Right lobe of liver (tissue), 4 donors: ENCODE measurements around a stretch of chr5.

GRCh38 chr5:120916350-120916845, 452.3 kb downstream of the PRR16 start:
- PRO-cap, 4 experiments: peak in 1 of 4 experiments; most common minus-strand start chr5:120916612 (in 1)
- RAMPAGE, long total RNA, 2 experiments: no peak in any of the 2 experiments

DNA sequence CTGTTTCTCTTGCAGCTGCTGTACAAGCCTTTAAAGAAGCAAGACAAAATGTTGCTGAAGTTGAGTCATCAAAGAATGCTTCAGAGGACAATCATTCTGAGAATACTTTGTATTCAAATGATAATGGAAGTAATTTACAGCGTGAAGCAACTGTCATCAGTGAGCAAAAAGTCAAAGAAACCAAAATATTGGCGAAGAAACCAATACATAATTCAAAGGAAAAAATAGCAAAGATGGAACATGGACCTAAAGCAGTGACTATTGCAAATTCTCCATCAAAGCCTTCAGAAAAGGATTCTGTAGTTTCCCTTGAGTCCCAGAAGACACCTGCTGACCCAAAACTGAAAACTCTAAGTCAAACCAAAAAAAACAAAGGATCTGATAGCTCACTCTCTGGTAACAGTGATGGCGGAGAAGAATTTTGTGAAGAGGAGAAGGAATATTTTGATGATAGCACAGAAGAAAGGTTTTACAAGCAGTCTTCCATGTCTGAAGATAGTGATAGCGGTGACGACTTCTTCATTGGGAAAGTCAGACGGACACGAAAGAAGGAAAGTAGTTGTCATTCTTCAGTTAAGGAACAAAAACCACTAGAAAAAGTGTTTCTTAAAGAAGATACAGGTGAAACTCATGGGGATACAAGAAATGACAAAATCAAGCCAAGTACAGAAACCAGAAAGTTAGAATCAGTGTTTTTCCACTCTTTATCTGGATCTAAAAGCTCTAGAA, 57.8 kb downstream of the LOX start:
- PRO-cap, 4 experiments: no peak in any of the 4 experiments
- RAMPAGE, long total RNA, 2 experiments: no peak in any of the 2 experiments

GRCh38 chr5:122137547-122137830, 8.1 kb downstream of the ZNF474 start:
- PRO-cap, 4 experiments: peak in 1 of 4 experiments; most common plus-strand start chr5:122137692 (in 1)
- RAMPAGE, long total RNA, 2 experiments: no peak in any of the 2 experiments

- PRO-cap, 4 experiments: no peak in any of the 4 experiments
- RAMPAGE, long total RNA, 2 experiments: no peak in any of the 2 experiments
Observed at GRCh38 chr5:122310524-122311030, 1.5 kb upstream of the SNCAIP start.

DNA sequence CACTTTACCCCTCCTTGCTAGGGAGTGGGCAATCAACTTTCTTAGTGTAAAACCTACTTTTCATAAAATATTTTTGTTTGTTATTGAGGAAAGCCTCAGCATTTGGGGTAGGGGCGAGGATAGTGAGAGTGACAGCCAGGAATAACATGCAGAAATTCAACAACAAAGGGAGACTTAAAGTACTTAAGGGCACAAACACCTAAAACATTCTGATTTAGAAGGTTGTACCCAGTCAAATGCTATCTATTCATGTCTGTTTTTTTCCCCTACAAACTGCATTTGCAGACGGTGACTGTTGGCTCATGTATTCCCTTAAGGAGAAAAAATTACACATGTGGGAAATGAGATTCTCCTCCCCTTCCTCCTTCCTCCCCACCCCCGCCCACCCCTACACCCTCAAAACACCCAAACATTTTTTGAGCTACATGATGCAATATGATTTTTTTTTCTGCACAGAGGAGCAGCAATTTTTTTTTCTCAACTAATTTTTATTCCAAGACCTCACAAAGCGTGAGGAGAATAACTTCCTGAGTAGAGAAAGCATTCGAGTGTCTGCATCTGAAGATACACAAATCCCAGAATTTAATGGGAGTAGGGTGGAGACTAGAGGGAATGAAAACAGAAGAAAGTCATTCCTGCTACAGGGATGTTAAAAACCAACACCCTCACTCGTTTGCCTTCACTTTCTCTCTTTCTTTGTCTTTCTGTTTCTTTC, 118.0 kb downstream of the PRDM6 start:
- PRO-cap, 4 experiments: no peak in any of the 4 experiments
- RAMPAGE, long total RNA, 2 experiments: no peak in any of the 2 experiments

DNA sequence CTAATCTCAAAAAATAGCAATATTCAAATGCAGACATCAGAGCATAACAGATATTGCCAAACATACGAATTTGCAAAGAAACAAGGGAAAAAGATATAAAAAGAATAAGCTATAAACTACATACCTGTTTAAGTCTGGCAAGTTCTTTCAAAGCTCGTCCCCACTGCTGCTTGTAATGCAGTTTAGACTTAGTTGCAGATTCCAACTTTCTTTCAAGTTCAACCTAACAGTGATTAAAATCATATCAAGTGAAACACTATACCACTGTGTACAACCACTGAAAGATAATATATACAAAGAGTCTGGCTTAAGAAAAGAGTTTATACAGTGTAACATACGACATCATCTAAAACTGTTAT, 58.9 kb downstream of the CEP120 start:
- PRO-cap, 4 experiments: no peak in any of the 4 experiments
- RAMPAGE, long total RNA, 2 experiments: start-site peak on the minus strand in 1 of 2 experiments, centred at position 110 of the sequence, 14 reads per replicate

GRCh38 chr5:123460046-123460722, 37.0 kb upstream of the CEP120 start:
- PRO-cap, 4 experiments: no peak in any of the 4 experiments
- RAMPAGE, long total RNA, 2 experiments: no peak in any of the 2 experiments

DNA sequence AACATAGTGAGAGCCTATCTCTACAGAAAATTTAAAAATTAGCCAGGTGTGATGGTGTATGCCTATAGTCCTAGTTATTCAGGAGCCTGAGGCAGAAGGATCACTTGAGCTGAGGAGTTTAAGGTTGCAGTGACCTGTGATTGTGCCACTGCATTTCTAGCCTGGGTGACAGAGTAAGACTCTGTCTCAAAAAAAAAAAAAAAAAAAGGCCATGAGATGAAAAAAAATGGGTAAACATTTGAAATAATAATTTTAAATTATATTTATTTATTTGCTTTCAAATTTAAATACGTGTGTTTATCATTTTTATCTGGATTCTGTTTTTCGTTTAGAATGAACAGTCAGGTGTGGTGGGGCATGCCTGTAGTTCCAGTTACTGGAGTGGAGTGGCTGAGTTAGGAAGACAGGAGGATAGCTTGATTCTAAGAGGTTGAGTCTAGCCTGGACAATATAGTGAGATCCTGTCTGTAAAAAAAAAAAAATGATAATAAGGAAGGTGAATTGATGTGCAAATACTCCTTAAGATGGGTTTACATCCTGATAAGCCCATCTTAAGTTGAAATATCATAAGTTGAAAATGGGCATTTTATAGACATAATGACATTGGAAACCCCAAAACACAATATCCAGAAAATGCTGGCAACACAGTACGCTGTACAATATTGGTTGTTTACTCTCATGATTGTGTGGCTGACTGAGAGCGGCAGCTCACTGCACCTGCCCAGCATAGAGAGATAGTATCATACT, 36.5 kb downstream of the CSNK1G3 start:
- PRO-cap, 4 experiments: no peak in any of the 4 experiments
- RAMPAGE, long total RNA, 2 experiments: no peak in any of the 2 experiments

DNA sequence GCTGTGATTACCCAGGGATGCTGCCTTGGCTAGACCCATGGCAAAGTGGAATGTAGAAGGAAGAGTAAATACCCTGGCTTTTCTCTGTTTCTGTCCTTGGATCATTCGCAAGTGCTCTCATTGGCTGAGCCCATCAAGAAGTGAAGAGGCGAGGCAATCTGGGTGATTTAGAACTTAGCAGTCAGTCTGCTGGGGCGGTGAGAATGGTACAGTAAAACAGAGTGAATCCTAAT, 354.9 kb downstream of the CSNK1G3 start:
- PRO-cap, 4 experiments: peak in 3 of 4 experiments; most common plus-strand start position 180 of the sequence (in 3)
- RAMPAGE, long total RNA, 2 experiments: no peak in any of the 2 experiments

GRCh38 chr5:124661905-124662420, 84.5 kb downstream of the ZNF608 start:
- PRO-cap, 4 experiments: no peak in any of the 4 experiments
- RAMPAGE, long total RNA, 2 experiments: no peak in any of the 2 experiments

DNA sequence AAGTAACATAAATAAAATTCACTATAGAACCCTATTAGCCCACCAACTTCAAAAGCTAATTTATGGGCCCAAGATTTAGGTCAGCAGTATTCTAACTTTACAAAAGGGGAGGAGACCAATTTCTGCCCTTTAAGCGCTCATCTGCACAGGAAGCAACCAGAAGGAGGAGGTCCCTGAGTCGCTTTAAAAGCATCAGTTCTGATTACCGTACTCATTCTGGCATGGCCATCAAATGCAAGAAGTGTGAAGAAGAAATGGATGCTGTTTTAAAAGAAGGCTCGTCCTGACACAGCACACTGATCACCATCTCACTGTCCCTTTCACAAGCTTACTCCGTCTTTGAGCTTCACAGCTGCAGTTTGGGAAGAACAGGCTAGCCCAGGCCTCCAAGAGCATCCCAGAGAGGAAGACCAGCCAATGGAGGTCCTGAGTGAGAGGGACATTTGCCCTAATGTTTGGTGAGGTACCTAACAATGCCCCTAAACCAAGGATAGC, 17.5 kb downstream of the ZNF608 start:
- PRO-cap, 4 experiments: no peak in any of the 4 experiments
- RAMPAGE, long total RNA, 2 experiments: no peak in any of the 2 experiments

- PRO-cap, 4 experiments: peak in 1 of 4 experiments; most common plus-strand start chr5:124742417 (in 1); most common minus-strand start chr5:124742294 (in 1)
- RAMPAGE, long total RNA, 2 experiments: no peak in any of the 2 experiments
Observed at GRCh38 chr5:124741616-124742567, 4.5 kb downstream of the ZNF608 start.

- PRO-cap, 4 experiments: no peak in any of the 4 experiments
- RAMPAGE, long total RNA, 2 experiments: no peak in any of the 2 experiments
Observed at GRCh38 chr5:124743211-124743530, 3.3 kb downstream of the ZNF608 start.

DNA sequence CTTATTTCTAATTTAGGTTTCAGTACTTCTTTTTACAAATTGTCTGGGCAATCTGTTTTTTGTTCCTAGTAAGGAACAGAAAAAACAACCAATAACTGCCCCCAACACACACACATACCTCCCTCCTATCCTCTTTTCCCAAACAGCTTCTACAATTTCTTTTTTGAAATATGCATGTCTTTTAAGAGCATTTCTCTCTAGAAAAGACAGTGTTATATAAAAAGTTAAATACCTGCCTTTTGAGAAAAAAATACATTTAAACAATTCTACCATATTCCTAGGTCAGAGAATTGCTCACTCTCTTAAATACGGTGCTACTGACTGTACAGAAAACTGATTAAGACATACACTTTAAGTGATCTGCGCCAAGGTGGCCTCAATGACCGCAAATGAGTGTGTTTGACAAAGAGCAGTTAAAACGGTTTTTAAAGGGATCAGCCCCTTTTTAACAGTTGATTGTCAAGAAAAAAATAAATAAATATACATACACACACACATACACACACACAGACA, 709 bp downstream of the ZNF608 start:
- PRO-cap, 4 experiments: no peak in any of the 4 experiments
- RAMPAGE, long total RNA, 2 experiments: no peak in any of the 2 experiments

DNA sequence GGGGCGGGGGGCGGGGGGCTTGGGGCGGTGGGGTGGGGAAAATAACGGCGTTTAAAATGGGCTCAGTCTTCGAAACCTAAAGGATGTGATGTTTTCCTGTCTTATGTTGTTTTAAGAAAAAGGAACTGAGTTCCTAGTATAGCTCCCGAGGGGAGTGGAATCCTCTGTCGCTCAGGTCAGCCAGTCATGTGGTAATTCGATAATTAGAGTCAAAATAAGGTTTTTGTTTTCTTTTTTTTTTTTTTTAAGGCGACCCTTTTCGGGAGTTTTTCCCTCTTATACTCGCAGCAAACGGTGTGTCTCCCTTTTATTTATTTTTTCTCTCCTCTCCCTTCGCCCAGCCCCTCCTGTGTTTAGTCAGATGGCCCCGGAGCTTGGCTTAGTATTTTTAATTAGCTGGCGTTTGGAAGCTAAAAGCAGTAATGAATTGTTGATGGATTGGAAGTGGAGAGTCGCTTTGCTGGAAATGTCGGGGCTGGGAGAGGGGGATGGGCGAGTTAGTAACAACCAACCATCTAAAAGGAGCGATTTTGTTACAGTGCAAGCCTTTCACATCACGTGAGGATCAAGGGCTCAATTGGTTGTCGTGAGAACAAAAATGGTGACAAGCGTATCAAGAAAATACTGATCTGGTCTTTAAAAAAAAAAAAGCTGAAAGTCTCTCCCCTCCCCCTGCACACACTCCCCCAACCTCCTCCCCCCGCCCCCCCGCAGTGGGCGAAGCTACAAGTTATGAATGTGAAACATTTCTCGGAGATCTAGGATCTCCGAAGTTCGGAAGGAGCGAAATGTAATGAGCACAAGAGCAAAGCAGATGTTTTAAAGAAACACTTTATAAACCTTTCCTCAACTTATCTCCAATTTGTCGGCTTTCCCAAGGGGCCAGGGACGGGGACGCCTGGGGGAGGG, 753 bp upstream of the ZNF608 start:
- PRO-cap, 4 experiments: peak in 4 of 4 experiments; most common plus-strand start position 139 of the sequence (in 3); most common minus-strand start position 113 of the sequence (in 2)
- RAMPAGE, long total RNA, 2 experiments: no peak in any of the 2 experiments

GRCh38 chr5:124747847-124748945, 1.8 kb upstream of the ZNF608 start:
- PRO-cap, 4 experiments: peak in 4 of 4 experiments; most common plus-strand start chr5:124748241 (in 1); most common minus-strand start chr5:124748175 (in 2)
- RAMPAGE, long total RNA, 2 experiments: start-site peak on the minus strand in 2 of 2 experiments, at chr5:124748773-124748860 at its widest, 29 to 31 reads per replicate

- PRO-cap, 4 experiments: no peak in any of the 4 experiments
- RAMPAGE, long total RNA, 2 experiments: no peak in any of the 2 experiments
Observed at GRCh38 chr5:125190650-125191216, 444.3 kb upstream of the ZNF608 start.

DNA sequence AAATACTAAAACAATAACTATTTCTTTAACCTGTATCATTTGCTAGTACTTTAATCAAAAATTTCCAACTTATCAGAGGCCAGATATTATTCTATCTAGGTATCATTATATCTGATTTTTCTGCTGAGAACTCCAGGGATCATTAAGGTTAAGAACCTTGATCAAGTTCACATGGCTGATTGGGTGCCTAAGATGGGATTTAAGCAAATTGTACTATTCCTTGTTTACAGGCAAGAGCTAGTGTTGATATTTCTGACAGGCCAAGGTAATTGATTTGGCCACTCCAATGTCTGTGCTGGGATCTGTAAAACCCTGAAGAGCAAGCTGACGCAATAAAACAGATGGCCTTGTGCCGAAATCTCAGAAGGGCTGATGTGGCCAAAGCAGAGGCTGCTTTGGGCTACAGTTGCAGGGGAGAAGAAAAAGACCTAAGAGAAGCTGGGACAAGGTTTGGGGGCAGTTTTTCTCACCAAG, 463.1 kb upstream of the ZNF608 start:
- PRO-cap, 4 experiments: peak in 1 of 4 experiments; most common plus-strand start position 363 of the sequence (in 1)
- RAMPAGE, long total RNA, 2 experiments: no peak in any of the 2 experiments

DNA sequence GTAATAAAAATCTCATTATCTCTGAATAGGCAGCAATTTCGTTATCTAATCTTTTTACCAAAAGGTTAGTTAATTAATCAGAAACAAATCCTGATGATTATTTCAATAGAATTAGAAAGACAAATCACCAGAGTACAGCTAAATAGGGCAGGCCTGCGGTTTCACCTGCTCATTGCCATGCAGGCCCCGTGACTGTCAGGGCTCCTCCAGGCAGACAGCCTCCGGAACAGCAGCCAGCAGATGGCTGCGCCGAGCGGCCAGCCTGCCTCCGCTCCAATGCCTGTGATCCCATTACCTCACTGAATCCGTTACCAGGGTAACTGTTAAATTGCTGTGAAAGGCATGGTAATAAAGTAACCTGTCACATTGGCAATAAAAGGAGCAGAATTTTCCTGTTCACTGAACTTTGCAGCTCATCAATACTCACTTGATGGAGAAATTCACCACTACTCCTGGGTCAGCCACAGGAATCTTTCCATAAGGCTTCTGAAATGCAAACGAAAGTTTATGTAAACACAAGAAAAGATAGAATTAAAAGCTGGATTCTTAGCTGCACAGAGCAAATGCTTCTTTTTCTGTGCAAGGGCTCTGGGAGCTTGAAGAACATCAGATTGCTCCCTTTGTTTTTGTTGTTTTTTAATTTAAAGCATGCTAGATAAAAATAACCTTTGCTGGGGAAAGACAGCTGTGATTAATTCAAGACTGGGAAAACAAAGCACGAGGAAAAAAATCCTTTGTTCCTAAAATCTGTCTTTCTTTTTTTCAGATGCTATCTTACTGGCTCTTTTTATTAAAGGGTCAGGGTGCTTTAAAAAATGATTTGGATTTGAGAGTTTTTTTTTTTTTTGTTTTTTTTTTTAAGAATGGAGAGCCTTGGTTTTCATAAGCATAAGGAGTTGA, 666.5 kb upstream of the ZNF608 start:
- PRO-cap, 4 experiments: no peak in any of the 4 experiments
- RAMPAGE, long total RNA, 2 experiments: no peak in any of the 2 experiments

DNA sequence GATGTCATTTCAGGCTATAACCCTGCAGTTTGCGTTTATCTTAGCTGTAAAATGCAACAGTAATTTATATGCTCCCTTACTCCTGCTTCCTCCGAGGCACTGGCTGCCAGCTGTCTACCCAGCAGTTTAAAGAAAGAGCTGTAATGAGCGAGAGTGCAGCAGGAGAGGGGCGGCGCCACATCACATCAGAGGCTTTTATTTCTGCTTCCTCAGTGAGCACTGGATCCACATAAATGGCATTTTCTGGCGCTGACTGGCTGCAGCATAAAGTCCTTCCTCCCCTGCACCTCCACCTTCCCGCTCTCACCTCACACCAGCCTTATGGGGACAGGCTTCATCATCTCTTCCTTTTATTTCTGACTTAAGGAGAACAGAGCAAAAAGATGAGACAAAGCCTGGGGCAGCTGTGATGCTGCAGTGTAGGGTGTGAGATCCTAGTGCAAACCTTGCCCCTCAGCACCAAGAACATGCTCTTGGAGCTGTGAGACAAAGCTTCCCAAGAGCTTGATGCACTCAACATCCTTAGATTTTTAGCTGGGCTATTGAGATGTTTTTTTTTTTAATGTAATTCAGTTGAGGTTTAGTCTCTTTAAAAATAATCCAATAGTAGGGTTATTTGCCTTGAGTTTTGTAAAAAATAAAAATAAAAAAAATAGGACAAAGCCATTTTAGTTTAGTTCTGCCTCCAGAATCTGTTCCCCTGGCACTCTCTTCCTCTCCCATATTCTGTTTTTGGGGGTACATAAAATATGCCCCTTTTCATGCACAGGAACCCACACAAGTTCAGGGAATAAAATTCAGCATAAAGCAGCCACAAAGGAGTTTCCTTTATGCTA, 829.7 kb upstream of the ZNF608 start:
- PRO-cap, 4 experiments: no peak in any of the 4 experiments
- RAMPAGE, long total RNA, 2 experiments: no peak in any of the 2 experiments